ENCODE measurements around the genes XRN1 and PLOD2.

- PRO-cap = no peak
- RAMPAGE, long total RNA, 5 experiments = no peak in any of the 5 experiments
These were observed 2.4 kb downstream of the RNF7 start for GRCh38 chr3:141740506-141740879.

- PRO-cap = no peak
- RAMPAGE, long total RNA, 5 experiments = no peak in any of the 5 experiments
- RRBS = no CpG with 5 or more reads among the region's 27 CpGs
These were observed 613 bp upstream of the GRK7 start for GRCh38 chr3:141762564-141763025.

GRCh38 chr3:141951837-141952872 lies 75.7 kb downstream of the ATP1B3 start:
- PRO-cap = no peak
- RAMPAGE, long total RNA, 5 experiments = start-site peak on the minus strand in 2 of 5 experiments, at chr3:141952072-141952695 at its widest, 7 to 8 reads per replicate
- RRBS = no CpG with 5 or more reads among the region's 14 CpGs

DNA sequence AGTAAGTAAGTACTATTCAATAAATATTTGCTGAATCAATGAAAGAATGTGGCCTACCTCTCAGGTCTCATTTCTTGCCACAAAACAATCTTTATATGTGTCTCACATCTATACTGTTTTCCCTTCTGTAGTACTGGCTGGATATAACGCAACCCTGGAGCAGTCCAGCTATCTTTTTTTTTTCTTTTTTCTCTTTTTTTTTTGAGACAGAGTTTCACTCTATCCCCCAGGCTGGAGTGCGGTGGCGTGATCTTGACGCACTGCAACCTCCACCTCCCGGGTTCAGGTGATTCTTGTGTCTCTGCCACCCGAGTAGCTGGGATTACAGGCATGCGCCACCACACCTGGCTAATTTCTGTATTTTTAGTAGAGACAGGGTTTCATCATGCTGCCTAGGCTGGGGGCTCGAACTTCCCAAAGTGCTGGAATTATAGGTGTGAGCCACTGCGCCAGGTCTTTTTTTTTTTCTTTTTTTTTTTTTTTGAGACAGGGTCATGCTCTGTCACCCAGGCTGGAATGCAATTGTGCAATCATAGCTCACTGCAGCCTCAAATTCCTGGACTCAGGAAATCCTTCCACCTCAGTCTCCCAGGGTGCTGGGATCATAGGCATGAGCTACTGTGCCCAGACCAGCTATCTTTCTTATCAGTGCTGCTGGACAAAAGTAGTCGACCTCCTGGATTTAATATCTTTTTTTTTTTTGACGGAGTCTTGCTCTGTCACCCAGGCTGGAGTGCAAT lies 61.0 kb downstream of the TFDP2 start:
- PRO-cap = no peak
- RAMPAGE, long total RNA, 5 experiments = no peak in any of the 5 experiments
- RRBS = no CpG with 5 or more reads among the region's 11 CpGs

GRCh38 chr3:142447880-142448556 lies at the start of gene XRN1:
Gene XRN1, minus strand, starts transcription at chr3:142448037.
- PRO-cap = bidirectional peak, plus-strand start at chr3:142448163, minus-strand start at chr3:142448037
- RAMPAGE, long total RNA, 5 experiments = start-site peak on the minus strand in 5 of 5 experiments, at chr3:142447965-142448040 at its widest, 60 to 2,308 reads per replicate
- RRBS = 2% methylated on average over 8 of the region's 47 CpGs

- PRO-cap = no peak
- RAMPAGE, long total RNA, 5 experiments = no peak in any of the 5 experiments
- RRBS = no CpG with 5 or more reads among the region's 1 CpG
These were observed 26.1 kb downstream of the PLS1 start for GRCh38 chr3:142622357-142622634.

DNA sequence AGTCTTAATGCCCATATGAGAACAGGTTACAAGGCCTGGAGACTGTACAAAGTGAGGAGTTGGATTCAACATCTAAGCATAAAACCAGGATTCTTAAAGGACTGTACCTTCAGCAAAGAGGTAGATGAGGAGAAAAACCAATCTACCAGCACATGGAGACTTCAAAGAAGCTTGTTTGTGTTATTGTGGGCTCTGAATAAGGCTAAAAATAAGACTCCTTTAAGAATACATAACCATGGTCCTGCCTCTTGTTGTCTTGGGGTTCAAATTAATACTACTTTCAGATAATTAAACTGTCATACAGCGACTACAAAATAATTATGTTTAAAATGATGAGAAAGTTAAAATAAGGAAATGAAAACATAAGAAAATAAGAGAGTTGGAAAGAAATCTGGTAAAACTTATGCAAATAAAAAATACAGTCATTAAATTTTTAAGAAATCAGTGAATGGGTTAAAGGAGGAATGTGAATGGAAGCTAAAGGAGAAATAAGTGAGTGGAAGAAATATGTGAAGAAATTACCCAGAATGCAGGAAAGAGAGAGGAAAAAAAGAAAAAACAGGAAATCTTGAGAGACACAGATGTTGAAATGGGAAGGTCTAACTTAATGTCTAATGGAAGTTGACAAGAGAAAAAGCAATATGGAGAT lies 10.2 kb downstream of the TRPC1 start:
- PRO-cap = no peak
- RAMPAGE, long total RNA, 5 experiments = start-site peak on the plus strand in 1 of 5 experiments, centred at position 449 of the sequence, 5 reads per replicate
- RRBS = no CpG with 5 or more reads among the region's 1 CpG

DNA sequence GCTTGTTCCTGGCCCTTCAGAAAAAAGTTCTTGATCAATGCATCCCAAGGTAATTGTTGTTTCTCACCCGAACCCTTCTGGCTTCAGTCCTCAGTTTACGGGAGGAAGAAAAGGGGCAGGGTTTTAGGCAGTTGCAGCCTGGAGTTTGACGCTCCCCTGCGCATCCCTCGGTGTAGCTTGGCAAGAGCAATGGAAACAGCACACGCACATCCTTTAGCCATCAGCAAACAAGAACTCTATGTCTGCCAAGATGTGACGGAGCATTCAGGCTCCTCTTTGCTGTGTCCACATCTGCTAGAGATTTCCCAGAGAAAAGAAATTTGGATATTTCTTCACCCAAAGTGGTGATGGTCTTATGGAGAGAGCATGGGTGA lies 31.7 kb downstream of the CHST2 start:
- PRO-cap = no peak
- RAMPAGE, long total RNA, 5 experiments = no peak in any of the 5 experiments
- RRBS = no CpG with 5 or more reads among the region's 7 CpGs

DNA sequence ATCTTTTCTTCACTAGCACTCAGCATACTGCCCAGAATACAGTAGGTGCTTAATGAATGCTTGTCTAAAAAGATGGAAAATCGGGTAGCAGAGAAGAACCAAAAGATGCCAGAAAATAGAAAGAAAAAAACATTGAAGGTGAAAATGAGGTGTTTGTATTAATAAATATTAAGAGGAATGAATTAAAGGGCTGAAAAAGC lies 182.6 kb downstream of the CHST2 start:
- PRO-cap = unidirectional peak, plus-strand start at position 67 of the sequence
- RAMPAGE, long total RNA, 5 experiments = no peak in any of the 5 experiments
- RRBS = no CpG with 5 or more reads among the region's 1 CpG

DNA sequence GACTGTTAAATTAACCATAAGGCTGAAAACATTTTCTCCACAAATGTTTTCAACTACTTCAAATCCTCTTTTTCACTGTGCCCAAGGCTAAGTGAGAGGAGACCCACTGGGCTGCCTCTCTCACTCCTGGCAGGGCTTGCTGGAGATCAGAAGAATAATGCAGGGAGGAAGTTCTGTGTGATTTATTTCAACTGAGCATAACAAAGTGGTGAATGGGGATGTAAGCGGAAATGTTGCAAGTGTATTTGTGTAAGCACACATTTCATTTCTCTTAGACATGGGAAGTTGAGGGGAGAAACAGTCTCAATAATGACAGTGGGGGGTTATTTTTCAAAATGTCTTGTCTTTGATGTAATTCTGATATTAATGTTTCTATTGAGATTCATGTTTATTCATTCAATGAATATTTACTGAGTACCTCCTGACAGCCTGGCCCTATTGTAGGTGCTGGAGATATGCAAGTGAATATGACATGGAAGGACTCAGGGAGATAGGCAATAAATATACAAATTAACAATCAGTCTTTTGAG lies 247.4 kb downstream of the SLC9A9 start:
- PRO-cap = no peak
- RAMPAGE, long total RNA, 5 experiments = no peak in any of the 5 experiments
- RRBS = no CpG with 5 or more reads among the region's 1 CpG

DNA sequence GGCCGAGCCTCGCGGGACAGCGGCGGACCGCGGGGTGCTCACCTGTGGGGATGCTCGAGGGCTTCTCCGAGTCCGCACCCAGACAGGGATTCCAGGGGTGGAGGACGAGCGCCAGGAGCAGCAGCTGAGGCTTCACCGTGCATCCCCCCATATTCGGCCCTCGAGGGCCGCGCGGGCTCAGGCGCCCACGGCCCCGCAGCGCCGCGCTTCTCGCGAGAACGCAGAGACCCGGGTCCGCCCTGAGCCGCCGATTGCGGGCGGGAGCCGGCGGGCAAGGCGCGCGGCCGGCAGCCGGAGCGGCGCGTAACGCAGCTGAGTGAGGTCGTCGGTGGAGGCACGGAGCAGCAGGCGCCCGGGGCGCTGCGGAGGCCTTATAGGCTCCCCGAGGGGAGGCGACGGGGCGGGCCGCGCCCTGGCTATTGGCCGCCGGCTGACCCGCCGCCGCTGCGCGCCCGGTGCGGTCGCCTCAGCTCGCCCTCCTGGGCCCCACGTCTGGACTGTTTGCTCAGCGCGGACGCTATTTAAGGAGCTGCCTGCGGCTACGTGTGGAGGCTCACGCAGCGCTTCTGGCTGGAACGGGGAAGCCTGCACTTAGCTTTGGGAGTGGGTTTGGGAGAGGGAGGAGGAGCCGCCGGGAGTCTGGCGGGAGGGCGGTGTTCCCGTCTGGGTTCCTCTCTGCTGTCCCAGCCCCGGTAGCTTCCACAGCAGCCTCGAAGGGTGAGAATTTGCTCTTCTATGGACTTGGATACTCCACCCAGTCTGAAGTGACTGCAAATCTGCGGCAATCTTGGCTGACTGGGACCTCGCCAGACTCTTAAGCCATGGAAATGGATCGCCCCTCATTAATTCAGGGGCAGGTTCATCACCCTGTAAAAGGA lies at the start of gene PLOD2:
PLOD2 (minus strand) TSS at position 346 of the 878 bp plus-strand sequence.
- PRO-cap = bidirectional peak, plus-strand start at position 319 of the sequence, minus-strand start at position 346 of the sequence; bidirectional peak, plus-strand start at position 608 of the sequence, minus-strand start at position 494 of the sequence; bidirectional peak, plus-strand start outside the sequence, minus-strand start at position 685 of the sequence
- RAMPAGE, long total RNA, 5 experiments = start-site peak on the minus strand in 4 of 5 experiments, centred at positions 179 to 200 of the sequence, 69 to 311 reads per replicate
- RRBS = 3% methylated on average over 32 of the region's 87 CpGs

DNA sequence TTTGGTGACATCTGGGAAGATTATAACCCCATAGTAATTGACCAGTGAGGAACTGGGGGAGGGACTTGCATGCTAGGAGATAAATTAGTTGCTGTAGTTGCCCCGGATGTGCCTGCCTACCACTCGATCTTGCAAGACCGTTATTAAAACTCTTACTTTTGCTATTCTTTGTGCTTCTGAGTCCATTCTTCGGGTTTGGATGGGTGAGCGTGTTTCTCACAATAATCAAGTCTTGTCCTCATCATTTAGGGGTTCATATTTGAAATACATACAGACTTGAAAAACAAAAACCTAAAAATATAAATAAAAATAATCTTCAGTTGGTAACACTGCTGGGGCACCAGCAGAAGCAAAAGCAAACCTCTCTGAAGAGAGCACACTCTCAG lies 88.7 kb upstream of the PLSCR4 start:
- PRO-cap = no peak
- RAMPAGE, long total RNA, 5 experiments = no peak in any of the 5 experiments
- RRBS = no CpG with 5 or more reads among the region's 5 CpGs

DNA sequence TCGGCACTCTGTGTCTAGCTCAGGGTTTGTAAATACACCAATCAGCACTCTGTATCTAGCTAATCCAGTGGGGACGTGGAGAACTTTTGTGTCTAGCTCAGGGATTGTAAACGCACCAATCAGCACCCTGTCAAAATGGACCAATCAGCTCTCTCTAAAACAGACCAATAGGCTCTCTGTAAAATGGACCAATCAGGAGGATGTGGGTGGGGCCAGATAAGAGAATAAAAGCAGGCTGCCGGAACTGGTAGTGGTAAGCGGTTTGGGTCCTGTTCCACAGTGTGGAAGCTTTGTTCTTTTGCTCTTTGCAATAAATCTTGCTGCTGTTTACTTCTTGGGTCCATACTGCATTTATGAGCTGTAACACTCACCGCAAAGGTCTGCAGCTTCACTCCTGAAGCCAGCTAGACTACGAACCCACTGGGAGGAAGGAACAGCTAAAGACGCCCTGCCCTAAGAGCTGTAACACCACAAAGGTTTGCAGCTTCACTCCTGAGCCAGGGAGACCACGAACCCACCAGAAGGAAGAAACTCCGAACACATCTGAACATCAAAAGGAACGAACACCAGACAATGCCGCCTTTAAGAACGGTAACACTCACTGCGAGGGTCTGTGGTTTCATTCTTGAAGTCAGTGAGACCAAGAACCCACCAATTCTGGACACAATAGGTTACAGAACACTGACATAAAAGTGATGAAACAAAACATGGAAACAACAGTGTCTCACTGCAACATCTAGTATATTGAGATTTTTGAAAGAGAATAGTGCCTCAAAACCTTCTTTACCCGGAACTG lies 28.7 kb upstream of the PLSCR2 start:
- PRO-cap = no peak
- RAMPAGE, long total RNA, 5 experiments = no peak in any of the 5 experiments
- RRBS = no CpG with 5 or more reads among the region's 15 CpGs

DNA sequence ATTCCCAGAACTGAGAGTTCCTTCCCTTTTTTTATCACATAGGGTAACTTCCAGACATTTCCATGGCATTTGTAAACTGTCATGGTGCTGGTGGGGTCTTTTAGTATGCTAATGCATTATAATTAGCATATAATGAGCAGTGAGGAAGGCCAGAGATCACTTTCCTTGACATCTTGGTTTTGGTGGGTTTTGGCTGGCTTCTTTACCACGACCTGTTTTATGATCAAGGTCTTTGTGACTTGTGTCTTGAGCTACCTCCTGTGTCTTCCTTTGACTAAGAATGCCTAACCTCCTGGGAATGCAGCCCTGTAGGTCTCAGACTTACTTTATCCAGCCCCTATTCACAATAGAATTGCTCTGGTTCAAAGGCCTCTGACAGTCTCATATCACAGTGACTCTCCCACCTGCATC lies 35.4 kb upstream of the PLSCR2 start:
- PRO-cap = no peak
- RAMPAGE, long total RNA, 5 experiments = no peak in any of the 5 experiments
- RRBS = no CpG with 5 or more reads among the region's 1 CpG

- PRO-cap = no peak
- RAMPAGE, long total RNA, 5 experiments = start-site peak on the minus strand in 1 of 5 experiments, at chr3:146510659-146510910 at its widest, 6 reads per replicate
- RRBS = no CpG with 5 or more reads among the region's 9 CpGs
These were observed 33.7 kb downstream of the PLSCR1 start for GRCh38 chr3:146510516-146511258.

GRCh38 chr3:146542940-146543362 lies 1.5 kb downstream of the PLSCR1 start:
- PRO-cap = no peak
- RAMPAGE, long total RNA, 5 experiments = no peak in any of the 5 experiments
- RRBS = no CpG with 5 or more reads among the region's 2 CpGs

DNA sequence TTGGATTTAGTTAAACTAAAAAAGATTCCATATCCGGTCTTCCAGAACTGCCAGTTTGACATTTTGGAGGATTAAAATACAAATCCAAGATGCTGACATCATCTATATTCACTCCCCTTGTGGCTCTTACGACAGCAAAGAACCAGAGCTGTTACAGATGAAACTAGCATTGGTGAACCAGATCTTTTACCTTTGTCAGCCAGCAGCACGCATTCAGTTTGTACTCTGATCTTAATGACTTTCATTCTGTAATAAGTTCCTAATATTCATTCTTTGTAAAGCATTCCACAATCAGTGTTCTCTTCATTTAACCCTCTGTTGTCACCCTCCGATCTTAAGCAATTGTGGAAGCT lies 218.6 kb downstream of the ZIC4 start:
- PRO-cap = no peak
- RAMPAGE, long total RNA, 5 experiments = no peak in any of the 5 experiments
- RRBS = no CpG with 5 or more reads among the region's 4 CpGs

DNA sequence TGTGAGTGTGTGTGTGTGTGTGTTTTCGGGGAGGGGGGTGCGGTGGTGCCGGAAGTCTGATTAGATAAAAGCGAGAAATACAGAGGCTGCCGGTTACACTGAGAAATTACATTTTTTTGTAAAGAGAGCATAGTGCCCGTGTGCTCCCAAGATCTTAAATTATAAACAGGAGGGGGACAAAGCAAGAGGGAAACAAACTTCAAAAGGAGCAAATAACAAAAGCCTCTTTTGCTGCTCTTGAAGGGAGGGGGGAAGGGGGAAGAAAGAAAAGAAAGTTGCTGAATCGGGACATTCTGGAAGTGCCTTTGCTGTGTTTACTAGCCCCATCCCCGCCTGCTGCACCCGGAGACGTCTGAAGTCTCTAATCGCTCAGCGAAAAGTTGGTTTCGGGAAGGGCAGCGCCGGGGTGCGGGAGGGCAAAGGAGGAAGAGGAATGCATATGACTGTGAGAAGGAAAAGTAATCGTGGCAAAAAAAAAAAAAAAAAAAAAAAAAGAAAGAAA lies 547 bp upstream of the ZIC1 start:
- PRO-cap = no peak
- RAMPAGE, long total RNA, 5 experiments = no peak in any of the 5 experiments
- RRBS = 55% methylated on average over 7 of the region's 17 CpGs

- PRO-cap = no peak
- RAMPAGE, long total RNA, 5 experiments = no peak in any of the 5 experiments
- RRBS = no CpG with 5 or more reads among the region's 2 CpGs
These were observed 33.8 kb downstream of the AGTR1 start for GRCh38 chr3:148731452-148731953.

GRCh38 chr3:149179855-149180616 lies 41.6 kb downstream of the CP start:
- PRO-cap = no peak
- RAMPAGE, long total RNA, 5 experiments = no peak in any of the 5 experiments
- RRBS = no CpG with 5 or more reads among the region's 7 CpGs

Data from stomach (tissue), 7 donors.